ENCODE data around the gene TMEM156.

GRCh38 chr4:38676079-38676702, 12.2 kb downstream of the KLF3 start:
- PRO-cap, 2 experiments: no peak in any of the 2 experiments

DNA sequence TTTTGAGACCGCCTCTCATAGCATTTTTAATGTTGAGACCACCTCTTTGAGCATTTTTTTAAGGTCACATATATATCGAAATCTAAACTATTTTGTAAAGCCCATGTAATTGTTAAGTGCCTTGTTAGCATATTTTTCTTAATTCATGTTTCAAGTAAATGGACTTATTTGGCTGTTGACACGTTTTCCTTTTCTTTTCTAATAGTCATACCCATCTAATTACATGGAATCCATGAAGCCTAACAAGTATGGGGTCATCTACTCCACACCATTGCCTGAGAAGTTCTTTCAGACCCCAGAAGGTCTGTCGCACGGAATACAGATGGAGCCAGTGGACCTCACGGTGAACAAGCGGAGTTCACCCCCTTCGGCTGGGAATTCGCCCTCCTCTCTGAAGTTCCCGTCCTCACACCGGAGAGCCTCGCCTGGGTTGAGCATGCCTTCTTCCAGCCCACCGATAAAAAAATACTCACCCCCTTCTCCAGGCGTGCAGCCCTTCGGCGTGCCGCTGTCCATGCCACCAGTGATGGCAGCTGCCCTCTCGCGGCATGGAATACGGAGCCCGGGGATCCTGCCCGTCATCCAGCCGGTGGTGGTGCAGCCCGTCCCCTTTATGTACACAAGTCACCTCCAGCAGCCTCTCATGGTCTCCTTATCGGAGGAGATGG, 24.5 kb downstream of the KLF3 start:
- PRO-cap, 2 experiments: no peak in any of the 2 experiments

DNA sequence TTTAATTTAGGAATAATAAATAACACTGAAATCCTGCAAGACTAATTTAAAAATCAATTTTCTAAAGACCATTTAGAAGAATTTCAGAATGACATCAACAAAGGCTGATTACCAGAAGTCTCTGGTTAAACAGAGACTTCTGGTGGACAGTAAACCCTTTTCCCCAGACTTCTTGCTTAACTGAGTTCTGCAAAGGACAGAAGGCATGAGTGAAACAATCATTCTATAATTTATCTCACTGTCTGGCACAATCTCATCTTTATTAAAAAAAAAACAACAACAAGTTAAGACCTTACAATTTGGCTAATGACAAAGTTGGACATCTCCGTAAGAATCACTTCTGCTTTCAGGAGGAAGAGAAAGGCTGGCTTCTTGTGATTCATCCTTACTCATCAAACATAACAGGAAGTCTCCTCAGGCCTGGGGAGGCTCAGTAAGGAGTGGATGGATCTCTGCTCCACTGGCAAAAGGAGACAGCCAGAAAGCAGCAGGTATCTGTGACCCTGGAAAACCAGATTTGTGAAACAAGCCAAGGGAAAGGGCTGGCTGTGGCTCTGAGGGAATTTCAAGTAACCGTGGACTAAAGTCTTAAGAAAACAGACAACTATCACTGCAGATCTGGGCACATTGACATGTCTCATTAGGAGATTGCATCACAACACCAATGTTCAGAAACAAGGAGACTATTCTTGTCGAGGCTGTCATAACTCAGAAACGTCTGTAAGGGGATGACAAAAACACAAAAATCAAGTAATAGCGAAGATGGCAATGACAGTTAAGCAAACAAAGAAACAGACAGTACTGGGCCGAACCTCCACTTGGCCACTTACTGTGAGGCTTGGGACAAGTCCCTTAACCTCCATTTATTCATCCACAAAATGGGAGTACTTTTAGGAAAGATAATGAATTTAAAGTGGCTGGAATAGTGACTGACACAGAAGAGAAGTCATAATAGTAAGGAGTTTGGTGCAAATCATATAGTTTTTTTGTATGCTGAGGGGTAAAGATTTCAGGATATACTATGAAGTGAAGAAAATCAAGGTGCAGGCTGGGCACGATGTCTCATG, 1.1 kb upstream of the TLR6 start:
- PRO-cap, 2 experiments: no peak in any of the 2 experiments

DNA sequence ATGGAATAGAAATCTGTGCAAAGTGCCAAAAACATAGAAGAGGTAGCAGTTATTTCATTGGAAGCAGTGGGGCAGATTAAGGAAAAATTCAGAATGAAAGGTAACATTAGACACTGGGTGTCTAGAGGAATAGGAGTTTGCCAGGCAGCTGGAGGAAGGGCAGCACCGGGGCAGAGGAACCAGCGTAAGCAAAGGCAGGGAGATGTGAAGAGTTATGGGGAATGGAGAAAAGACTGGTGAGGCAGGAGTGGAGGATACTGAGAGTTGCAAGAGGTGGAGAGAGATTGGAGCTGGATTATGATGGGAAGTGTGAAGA, 1.6 kb downstream of the FAM114A1 start:
- PRO-cap, 2 experiments: no peak in any of the 2 experiments

- PRO-cap, 2 experiments: peak in 2 of 2 experiments; most common plus-strand start chr4:39032642 (in 1); most common minus-strand start chr4:39032389 (in 2)
Observed at GRCh38 chr4:39032021-39033077, at the start of gene TMEM156. TMEM156 (minus strand) TSS chr4:39032409.

GRCh38 chr4:39228051-39228976, 46.0 kb downstream of the WDR19 start:
- PRO-cap, 2 experiments: no peak in any of the 2 experiments

- PRO-cap, 2 experiments: no peak in any of the 2 experiments
Observed at GRCh38 chr4:39422111-39422602, 15.4 kb downstream of the KLB start.

GRCh38 chr4:39452881-39453861, 5.6 kb downstream of the RPL9 start:
- PRO-cap, 2 experiments: peak in 2 of 2 experiments; most common minus-strand start chr4:39453178 (in 1)

DNA sequence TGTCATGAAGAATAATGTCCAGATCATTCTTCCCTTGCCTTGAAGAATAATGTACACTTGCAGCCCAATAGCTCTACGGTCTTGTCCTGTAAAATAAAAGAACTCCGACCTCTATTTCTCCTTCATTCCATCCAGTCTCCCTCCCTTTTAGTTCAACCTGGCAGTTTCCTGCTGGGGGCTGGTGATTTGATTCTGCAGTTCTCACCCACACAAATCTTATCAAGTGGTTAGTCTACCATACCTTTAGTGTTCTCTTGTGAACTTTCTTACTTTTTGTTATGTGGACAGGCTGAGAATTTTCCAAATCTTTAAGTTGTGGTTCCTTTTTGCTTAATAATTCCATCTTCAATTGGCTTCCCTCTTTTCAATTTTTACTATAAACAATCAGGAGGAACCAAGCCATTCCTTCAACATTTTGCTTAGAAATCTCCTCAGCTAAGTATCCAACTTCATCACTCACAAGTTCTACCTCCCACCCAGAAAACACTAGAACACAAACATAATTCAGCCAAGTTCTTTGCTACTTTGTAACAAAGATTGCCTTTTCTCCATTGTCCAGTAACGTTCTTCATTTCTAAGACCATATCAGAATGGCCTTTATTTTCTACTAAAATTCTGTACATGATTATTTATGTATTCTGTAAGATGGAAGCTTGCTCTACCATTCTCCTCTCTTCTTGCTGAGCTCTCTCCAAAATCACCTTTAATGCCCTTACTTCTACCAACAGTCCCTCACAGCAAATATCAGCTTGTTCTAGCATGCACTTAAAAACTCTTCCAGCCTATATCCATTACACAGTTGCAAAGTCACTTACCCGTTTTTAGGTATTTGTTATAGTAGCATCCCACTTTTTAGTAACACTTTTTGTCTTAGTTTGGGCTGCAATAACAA, 52.5 kb downstream of the SMIM14 start:
- PRO-cap, 2 experiments: no peak in any of the 2 experiments

GRCh38 chr4:39648289-39648815, 9.7 kb upstream of the SMIM14 start:
- PRO-cap, 2 experiments: no peak in any of the 2 experiments

DNA sequence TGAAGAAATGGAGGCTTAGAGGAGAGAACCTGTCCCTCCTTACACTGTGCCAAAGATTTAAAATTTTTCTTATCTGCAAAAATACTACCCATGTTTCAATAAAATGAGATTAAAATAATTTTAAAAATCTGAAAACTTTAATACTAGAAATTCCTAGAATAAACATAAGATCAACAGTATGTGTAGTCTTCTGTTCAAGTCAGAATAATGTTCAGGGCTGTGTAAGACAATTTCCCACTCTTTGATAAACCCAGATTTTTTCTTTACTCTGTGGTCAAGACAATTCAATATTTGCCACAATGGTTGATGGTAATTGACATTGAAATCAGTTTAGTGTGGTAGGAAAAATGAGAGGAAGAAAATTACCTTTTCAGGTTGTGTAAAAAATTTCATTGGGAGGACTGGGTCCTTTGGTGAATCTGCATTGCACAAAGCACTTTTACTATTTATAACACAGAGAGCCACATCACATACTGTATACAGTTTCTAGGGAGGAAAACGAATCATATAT, 129.2 kb downstream of the PDS5A start:
- PRO-cap, 2 experiments: no peak in any of the 2 experiments

GRCh38 chr4:40055707-40056514, 739 bp upstream of the N4BP2 start:
- PRO-cap, 2 experiments: peak in 2 of 2 experiments; most common plus-strand start chr4:40055872 (in 2); most common minus-strand start chr4:40056074 (in 2)

DNA sequence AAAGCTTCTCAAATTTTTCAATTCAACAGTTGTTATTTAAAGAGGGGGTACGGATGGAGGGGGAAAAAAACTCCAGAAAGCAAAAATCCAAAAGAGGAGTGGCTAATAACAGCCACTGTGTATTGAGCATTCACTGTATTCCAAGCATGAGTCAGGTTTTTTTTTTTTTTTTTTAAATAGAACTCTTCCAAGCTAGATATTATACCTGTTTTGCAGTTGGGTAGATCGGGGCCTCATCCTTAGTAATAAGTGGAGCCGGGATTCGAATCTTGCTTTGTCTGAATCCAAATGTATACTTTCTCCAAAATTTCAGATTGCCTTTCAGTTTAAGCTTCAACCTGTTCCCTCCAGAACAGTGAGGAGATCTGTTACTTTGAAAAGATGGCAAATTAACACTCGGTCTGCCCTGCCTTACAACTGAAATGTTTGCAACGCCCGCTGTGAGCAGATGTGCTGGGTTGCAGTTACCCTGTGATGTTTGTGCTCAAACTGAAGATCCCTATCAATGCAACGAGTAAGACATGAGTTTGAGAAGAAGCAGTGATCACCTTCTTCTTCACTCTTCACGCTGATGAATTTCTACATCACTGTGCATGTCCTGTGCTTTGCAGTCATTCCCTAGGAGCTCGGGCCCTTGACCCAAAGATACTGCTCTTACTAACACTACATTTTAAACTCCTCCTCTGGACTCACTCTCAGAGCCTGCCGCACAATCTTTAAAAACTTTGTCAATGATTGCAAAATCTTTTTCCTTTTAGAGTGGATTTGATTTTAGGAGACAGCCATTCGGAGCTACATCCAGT, 6.1 kb upstream of the RHOH start:
- PRO-cap, 2 experiments: peak in 1 of 2 experiments; most common plus-strand start position 521 of the sequence (in 1); most common minus-strand start position 491 of the sequence (in 1)

DNA sequence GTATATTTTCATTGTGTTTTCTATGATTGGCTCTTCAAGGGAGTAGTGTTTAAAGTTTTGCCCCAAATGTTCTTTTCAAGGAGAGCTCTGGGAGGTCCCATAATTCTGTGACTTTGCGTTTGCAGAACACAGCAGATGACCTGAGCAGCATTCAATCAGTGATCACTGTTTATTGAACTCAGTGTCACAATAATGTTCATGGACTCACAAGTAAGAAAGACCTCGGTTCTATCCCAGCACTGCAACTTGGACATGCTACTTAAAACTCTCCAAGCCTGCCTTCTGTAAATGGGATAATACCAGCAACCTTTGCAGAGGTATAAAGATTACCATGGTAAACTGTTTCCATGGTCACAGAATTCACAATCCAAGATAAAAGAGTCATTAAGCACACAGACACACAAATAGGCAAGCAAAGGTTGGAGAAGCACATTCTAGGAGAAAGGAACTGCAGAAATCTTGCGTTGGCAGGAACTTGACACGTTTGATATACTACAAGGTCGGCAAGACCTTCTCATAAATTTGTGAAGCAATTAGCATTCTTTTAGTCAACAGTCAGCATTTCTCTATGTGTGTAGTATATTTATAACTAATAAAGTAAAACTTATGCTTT, 12.4 kb upstream of the CHRNA9 start:
- PRO-cap, 2 experiments: no peak in any of the 2 experiments

- PRO-cap, 2 experiments: no peak in any of the 2 experiments
Observed at GRCh38 chr4:40349723-40350302, 14.7 kb downstream of the CHRNA9 start.

GRCh38 chr4:40363449-40363944, 28.4 kb downstream of the CHRNA9 start:
- PRO-cap, 2 experiments: no peak in any of the 2 experiments

GRCh38 chr4:40418189-40419015, 83.3 kb downstream of the CHRNA9 start:
- PRO-cap, 2 experiments: no peak in any of the 2 experiments

- PRO-cap, 2 experiments: no peak in any of the 2 experiments
Observed at GRCh38 chr4:40424856-40425968, 90.1 kb downstream of the CHRNA9 start.

DNA sequence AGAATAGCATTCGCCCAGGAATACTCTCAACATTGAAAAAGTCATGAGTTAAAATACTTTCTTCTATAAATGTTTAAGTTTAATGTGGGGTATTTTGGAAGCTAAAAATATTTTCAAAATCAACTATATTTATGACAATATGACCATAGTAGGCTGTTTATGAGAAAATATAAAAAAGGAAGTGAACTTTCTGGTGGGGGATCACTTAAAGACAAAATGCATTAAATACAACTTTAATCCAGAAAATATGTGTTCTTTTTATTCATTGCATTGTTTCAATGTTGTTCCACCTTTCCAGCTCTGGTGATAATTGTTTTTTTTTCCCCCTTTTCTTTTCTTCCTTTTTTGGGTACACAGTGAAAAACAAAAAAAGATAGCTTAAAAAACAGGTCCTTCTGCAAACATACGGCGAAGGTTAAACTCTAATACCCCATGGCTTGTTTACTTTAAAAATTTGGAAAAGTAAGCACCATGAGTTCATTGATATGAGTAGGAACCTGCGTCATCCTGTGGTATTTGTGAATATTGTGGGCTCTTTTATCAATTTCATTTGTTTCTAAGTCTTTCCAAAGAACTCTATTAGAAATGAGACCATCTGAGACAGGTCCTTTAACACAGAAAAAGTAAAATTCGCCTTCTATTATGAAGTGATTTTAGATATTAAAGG, 123.4 kb downstream of the CHRNA9 start:
- PRO-cap, 2 experiments: no peak in any of the 2 experiments

GRCh38 chr4:40474593-40474843, 139.4 kb downstream of the CHRNA9 start:
- PRO-cap, 2 experiments: no peak in any of the 2 experiments